Natural killer cell (primary cell): ENCODE measurements around the gene FOXP2.

GRCh38 chr7:112985713-112986220, 46.1 kb upstream of the BMT2 start:
- PRO-cap = no peak

DNA sequence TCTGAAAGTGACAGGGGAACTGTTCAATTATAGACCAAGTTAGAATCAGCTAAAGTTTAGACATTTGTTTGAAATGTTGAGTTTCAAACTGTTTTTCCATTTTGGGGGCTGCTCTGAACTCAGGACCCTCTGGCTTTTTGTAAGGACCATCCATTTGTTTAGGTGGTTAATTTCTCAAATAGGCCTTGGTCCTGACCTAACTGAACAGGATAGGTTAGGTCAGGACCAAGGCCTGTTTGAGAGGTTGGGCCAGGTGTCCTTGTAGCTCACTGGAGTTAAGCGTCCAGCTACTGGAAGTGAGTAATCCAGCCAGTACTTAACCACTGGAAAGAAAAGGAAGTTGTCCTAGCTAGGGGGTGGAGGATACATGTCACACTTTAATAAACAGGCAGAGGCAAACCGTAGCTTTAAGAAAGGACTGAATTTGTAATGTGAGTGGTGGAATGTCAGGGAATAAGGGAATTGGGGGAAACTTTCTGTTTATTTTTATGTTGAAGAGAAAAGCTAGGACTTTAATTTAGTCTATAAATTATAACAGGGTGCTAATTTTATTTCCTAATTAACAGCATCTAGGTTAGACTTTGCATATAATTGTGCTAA, 50.9 kb upstream of the BMT2 start:
- PRO-cap = no peak

- PRO-cap = no peak
These were observed 145.3 kb upstream of the SMIM30 start for GRCh38 chr7:113263527-113264203.

DNA sequence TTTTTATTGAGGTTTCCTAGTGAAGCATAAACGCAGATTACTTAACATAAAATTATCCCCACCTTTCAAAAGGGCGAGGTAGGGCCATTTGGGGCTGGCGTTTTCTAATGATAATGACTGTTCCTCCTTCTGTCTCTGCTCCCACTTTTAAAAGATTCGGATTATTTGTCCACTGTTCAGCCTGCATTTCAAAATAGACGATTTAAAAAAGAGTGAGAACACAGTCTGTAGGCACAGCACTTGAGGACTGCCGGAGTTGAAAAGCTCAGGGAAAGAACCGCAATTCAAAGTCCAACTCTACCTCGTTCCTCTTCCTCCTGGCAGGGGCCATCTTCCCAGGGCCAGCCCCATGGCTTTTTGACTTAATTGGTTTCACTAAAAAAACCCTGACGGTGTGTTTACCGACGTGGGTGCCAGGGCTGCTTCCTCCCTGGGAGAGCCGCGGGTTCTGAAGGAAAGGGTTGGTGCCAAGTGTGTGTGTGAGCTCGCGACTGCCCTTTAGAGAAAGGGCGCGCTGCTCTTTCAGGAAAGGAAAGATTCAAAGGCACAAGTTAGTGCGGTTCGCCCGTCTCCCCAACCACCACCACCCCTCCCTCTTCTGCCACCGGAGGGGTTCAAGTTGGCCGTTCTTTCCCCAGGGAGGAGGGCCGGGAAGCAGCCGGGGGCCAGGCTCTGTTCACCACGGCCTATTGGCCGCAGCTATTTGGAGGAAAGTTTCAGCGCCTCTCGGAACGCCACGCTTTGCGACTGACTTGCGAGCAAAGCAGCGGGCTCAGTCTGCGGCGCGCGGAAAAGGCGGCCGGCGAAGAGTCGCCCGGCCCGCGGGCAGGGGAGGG, 165.6 kb upstream of the PPP1R3A start:
- PRO-cap = no peak

DNA sequence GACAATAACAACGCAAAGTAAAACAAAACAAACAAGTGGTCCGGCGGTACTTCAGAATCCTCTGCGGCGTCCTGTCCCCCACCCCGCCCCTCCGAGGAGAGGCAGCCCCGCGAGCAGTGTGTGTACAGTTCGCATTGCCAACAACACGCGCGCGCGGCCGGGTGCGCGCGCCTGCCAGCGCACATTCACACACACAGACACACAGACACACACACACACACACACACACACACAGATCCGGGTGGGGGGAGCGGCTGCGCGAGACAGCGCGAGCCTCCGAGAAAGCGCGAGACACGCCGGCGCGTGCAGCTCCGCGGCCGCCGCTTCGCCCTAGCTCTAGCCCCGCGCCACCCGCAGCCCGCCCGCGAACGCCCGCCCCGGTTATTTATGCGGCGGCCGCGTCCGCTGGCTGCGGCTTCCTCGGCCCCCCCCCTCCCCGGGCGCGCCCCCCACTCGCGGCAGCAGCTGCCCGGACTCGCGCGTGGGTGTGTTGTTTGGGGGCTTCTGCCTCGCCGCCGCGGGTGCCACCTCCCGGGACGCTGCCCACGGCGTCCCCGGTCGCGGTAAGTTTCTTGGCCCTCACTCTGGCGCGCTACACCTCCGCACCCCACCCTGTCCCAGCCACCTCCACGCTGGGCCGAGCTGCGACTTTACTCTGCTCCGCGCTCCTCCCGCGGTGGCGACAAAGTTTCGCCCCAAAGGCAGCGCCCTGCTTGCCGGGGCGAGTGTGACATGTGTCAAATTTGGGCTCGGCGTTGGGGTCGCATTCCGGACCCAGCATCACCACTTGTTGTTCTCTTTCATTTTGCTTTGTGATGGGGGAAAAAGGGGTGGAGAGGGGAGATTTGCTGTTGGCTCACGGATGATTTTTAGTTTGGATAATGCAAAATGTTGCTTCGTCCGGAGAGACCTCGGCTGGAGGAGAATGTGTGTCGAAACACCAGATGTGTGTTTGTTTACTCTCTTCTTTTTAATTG, 167.5 kb upstream of the PPP1R3A start:
- PRO-cap = no peak

- PRO-cap = no peak
These were observed 17.4 kb upstream of the FOXP2 start for GRCh38 chr7:114397164-114397678.

DNA sequence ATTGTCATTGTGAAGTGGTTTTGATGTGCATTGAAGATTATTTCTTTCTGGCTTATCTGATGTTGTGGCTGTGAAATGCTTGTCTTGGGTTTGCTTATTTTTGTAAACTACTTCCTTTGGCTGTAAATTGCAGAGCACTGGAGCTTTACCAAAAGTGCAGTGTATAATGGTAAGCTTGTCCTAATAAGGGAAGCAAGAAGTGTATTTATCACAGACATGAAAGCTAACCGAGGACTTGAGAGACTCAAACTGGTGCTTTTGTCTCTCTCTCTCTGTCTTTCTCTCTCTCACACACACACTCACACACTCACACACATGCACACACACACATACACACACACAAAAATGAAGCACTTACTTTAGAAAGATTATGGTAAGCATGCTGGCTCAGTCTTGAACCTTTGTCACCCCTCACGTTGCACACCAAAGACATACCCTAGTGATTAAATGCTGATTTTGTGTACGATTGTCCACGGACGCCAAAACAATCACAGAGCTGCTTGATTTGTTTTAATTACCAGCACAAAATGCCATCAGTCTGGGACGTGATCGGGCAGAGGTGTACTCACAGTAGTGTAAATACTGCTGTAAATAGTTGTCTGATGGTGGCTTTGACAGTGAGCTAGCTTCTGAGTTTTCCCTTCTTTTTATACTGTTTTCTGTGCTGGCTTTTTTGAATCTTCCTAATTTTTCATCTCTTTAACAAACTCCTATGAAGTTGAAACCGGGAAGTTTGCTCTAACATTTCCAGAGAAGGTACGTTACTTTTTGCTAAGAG, at the start of gene FOXP2:
Gene FOXP2, plus strand, starts transcription at position 211 of the 778 bp plus-strand sequence.
- PRO-cap = no peak

DNA sequence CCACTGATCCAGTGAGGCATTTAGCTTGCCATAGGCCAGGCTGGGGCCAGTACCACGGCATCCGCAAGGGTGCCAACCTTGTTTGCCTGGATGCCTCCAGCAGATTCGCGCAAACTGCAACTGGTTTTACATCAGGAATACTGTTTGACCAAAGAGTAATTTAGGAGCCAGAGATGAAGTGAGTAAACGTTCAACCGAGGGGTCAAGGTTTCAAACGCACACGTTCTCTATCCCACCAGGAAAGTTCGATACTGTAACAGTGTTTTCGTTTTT, 271 bp upstream of the MDFIC start:
- PRO-cap = no peak

DNA sequence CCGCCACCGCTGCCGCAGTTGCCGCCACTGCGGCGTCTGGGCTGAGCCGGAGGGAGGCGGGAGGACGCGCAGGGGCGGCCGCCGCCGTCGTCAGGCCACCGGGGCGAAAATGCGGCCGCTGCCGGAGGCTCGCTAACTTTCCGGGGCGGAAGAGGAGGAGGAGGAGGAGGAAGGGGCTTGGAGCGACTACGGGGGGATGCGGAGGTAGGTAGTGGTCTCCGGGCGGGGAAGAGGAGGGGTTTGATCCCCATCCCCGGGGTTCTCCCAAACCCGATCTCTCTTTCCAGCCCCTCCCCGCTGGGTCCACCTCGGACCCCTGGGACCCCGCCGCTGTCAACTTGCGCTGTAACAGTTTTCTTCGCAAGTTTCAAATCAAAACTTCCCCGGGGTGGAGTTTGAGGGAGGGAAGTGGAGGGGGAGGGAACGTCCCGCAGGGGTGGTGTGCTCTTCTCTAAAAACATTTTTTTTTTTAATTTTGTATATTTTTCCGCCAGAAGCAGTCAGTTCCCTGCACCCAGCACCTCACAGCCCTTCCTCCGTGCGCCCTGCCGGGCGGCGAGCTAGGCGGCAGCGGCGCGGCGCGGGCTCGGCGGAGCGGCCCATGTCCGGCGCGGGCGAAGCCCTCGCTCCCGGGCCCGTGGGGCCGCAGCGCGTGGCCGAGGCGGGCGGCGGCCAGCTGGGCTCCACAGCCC, 685 bp downstream of the MDFIC start:
- PRO-cap = bidirectional peak, plus-strand start at position 27 of the sequence, minus-strand start at position 38 of the sequence; bidirectional peak, plus-strand start at position 139 of the sequence, minus-strand start at position 110 of the sequence; bidirectional peak, plus-strand start at position 525 of the sequence, minus-strand start at position 347 of the sequence

DNA sequence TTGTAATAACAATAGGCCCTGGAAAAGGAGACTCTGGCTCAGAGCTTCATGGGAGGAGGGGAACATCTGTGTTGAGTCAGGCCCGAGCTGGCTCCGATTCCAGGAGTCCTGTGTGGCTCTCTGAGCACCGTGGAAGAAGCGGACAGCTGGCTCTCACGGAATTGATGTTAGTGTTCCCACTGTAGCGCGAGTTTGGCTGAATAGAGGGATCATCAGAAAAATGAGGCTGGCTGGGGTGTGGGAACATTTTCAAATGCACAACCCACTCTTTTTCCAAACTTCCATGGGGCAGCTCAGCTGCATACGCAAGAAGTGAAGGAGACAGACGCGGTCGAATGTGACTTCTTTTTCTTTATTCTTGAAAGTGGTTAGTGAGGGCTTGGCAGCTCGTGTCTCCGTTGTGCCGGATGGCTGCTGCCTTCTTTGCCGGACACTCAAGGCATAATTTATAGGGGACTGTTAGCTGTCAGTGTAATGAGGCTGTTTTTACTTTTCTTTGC, 22.9 kb downstream of the MDFIC start:
- PRO-cap = no peak

- PRO-cap = no peak
These were observed 1.8 kb downstream of the TES start for GRCh38 chr7:116212009-116212645.

DNA sequence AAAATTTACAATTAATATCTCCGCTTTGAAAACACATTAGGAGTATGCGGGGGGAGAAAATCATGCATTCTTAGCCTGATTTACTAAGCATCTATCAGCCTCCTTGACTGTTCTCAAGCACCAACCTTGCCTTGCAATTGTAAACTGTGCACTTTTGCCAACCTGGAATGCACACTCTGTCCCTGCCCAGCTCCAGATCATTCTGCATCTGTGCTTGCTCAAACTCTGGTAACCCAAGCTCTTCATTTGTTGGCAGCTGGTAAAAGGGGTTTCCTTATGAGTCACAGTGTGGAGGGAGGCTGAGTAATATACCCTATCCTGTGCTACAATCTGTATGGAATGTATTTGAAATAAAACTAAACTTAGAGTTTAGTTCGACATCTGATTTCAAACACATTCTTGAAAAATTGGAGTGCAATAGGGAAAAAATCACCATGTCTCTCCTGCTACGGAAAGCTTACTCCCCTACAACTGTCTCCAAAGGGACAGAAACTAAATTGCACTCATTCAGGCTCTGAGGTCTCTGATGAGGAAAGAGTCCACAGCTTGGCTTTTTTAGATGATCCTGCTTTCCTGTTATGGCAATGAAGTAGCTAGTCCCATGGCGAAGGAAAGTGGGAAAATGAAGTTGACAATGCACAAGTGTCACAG, 61.7 kb downstream of the TES start:
- PRO-cap = no peak

GRCh38 chr7:116356272-116356693, 143.3 kb upstream of the CAV2 start:
- PRO-cap = no peak

GRCh38 chr7:116393484-116394266, 105.9 kb upstream of the CAV2 start:
- PRO-cap = no peak

- PRO-cap = unidirectional peak, plus-strand start at chr7:116511960
These were observed 12.2 kb downstream of the CAV2 start for GRCh38 chr7:116511368-116512532.

DNA sequence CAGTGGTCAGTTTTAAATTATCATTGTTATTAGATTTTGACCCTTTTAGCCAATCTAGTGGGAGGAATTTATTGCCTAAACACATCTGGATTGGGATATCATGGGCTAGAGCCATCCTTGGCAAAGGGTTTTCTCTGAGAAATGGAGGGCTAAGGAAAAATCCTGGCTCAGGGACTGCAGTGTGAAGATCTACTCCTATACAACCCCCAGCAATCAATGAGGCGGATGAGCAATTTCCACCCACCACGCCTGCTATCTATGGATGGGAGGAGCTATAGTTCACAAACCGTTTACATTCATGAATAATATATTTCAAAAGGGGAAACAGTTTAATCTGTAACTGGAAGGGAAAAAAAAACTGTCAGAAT, 2.7 kb downstream of the CAV1 start:
- PRO-cap = no peak

DNA sequence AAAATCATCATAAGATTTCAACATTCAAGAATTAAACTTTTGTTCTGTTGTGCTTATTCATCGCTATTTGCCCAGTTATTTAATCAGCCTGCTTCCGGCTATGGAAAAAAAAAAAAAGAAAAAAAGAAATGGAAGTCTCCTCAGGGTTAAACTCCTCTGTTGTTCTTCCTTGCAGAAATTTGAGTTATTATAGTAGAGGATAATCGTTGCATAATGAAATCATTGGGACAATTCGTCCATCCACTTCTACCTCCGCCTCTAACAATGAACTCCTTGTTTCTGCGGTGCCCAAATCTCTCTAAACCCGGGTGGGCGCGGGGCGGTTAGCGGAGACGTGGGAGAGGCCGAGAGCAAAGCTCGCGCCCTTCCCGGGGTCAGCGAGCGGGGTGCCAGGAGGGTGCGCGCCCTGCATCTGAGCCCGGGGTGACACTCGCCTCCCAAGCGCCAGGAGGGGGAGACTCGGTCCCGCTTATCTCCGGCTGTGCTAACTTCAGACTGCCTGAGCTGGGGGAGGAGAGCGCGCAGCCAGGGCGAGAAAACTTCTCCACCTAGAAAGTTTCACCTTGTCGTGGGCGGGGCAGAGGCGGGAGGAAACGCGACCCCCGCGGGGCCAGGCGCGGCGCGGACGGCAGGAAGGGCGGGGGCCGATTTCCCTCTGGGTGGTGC, 397 bp upstream of the MET start:
- PRO-cap = no peak

DNA sequence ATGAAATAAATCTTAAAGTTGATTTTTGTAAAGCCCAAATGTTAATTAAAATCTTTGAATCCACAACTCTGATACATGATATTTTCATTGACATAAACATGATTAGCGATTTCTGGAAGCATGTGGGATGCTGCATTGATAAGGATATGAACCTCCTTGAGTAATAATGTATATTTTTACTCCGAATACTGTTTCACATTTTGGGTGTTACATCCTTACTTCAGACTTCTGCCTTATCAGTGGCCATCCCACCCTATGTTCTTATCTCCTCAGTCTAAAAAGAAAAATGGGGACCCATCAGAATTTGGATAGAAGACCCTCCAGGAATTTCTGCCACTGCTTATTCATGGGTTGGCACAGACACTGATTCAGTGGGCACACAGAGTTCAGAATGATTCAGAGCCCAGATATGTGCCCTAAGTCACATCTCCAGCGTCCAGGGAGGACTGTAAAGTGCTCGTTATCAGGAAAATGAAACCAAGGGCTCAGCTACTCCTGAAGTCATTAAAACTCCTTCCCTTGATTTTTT, 34.4 kb downstream of the MET start:
- PRO-cap = no peak

DNA sequence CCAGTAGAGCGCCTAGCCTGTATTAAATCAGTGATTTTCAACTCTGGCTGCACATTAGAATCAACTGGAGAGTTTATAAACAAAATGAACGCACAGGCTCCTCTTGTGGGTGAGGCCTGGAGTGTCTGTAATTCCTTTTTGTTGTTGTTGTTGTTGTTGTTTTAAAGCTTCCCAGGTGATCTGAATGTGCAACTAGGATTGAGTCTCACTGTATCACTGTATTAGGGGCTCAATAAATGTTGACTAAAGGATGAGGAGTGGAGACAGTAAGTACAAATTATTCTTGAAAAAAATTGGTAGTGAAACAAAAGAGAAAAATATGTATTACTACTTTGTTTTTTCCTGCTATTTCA, 9.4 kb downstream of the CAPZA2 start:
- PRO-cap = no peak

DNA sequence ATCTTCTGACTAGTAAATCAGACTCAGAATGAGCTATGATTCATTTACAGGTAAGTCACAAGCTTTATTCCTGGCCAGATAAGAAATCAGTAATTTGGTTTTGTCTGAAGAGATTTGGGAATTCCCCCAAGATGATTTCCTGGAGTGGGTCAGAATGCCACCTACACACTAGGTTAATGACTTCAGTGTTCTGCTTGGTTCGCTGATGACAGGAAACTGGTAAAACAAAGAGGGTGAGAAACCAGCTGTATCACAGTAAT, 8.2 kb upstream of the ASZ1 start:
- PRO-cap = no peak